AG10803 (cell line): ENCODE data around the genes FTSJ1 and KCND1.

DNA sequence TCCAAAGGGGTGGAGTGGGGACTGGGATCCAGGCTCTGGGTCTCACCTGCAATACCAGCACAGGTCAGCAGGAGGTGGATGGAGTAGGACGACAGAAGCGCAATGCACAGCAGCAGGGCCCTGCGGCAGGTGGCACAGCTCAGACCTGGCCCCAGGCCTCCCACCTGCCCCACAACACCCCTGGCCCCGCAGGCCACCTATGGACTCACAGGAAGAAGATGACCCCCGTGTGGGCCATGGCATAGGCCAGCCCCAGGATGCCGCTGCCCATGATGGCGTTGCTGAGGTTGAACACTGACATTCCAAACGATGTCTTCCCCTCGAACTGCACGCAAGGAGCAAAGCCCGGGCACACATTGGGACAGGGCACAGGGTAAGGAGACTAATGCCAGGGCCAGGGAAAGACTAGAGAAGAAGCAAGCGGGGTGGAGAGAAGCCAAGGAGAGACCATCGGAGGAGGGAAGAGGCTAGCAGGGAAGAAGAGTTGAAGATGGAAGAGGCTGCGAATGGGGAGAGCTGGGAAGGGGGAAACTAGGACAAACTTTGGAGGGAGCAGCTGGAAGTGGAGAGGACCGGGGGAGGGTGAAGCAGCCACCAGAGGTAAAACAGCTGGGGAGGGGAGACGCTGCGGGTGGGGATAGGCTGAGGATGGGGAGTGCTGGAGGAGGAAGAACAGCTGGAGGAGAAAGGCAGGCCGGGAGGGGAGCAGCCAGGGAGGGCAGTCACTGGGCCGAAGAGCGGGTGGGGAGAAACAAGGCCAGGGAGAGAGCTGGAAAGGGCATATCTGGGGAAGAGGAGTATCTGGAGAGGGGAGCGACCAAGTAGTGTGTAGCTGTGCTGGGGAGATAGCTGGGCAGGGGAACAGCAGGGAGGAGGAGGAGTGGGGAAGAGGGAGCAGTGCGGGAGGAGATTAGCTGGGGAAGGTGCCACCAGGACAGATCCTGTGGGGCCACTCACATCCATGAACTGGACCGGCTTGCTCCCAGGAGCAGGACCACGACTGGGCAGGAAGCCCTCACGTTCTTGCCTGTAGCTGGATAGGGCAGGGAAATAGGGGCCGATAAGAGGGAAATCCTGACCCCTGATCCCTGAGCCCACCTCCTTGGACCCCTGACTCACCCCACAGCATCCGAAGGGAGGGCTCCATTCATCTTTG, 2.9 kb downstream of the SLC38A5 start:
- RRBS, result no CpG with 5 or more reads among the region's 27 CpGs

GRCh38 chrX:48475975-48476697, at the start of gene FTSJ1:
Gene FTSJ1 (plus strand): TSS chrX:48476199.
- RRBS, result 2% methylated on average over 13 of the region's 66 CpGs

GRCh38 chrX:48520089-48520605, 1.5 kb upstream of the EBP start:
- RRBS, result no CpG with 5 or more reads among the region's 4 CpGs

DNA sequence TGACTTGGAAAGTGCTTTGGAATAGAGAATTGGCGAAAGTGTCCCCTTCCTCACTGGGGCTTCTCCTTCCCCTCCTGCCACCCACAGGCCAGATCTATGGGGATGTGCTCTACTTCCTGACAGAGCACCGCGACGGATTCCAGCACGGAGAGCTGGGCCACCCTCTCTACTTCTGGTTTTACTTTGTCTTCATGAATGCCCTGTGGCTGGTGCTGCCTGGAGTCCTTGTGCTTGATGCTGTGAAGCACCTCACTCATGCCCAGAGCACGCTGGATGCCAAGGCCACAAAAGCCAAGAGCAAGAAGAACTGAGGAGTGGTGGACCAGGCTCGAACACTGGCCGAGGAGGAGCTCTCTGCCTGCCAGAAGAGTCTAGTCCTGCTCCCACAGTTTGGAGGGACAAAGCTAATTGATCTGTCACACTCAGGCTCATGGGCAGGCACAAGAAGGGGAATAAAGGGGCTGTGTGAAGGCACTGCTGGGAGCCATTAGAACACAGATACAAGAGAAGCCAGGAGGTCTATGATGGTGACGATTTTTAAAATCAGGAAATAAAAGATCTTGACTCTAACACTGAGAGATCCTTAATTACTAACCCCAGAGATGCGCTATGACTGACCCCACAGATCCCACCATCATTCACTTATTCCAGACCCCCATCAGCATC, 6.7 kb downstream of the EBP start:
- RRBS, result no CpG with 5 or more reads among the region's 10 CpGs

- RRBS, result no CpG with 5 or more reads among the region's 8 CpGs
Observed at GRCh38 chrX:48540536-48541114, 1.1 kb downstream of the TBC1D25 start.

DNA sequence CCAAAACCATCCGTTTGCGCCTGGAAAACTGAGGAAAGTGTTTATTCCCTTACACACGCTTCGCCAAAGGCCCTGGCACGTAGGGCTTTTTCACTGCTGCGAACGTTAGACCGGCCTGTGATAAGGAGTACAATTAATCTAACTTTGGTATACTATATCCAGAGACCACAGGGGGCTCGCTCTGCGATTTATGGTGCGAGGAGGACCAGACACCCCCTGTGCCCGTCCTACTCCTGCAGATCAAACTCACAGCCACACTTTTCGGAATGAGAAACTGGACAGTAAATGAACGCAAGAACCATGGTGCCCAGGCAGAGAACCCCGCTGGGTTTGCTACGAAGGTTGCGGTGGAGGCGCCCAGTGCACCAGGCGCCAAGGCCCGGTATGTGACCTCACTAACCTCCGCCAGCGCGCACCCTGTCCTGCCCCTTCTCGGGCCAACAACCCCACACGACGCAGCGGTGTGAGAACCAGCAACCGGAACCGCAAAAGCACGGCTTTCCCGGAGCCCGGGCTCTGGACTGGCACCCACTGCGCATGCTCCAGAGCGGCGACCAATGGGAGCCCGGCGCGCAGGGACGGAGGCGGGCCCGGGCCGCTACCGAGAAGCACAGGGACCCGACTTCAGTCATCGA, 7.6 kb upstream of the WAS start:
- RRBS, result 2% methylated on average over 10 of the region's 45 CpGs

GRCh38 chrX:48741713-48742217, 19.8 kb upstream of the GLOD5 start:
- RRBS, result no CpG with 5 or more reads among the region's 10 CpGs

- RRBS, result no CpG with 5 or more reads among the region's 15 CpGs
Observed at GRCh38 chrX:48800539-48801167, 1.2 kb upstream of the HDAC6 start.

- RRBS, result no CpG with 5 or more reads among the region's 9 CpGs
Observed at GRCh38 chrX:48900980-48901513, 3.3 kb downstream of the PQBP1 start.

DNA sequence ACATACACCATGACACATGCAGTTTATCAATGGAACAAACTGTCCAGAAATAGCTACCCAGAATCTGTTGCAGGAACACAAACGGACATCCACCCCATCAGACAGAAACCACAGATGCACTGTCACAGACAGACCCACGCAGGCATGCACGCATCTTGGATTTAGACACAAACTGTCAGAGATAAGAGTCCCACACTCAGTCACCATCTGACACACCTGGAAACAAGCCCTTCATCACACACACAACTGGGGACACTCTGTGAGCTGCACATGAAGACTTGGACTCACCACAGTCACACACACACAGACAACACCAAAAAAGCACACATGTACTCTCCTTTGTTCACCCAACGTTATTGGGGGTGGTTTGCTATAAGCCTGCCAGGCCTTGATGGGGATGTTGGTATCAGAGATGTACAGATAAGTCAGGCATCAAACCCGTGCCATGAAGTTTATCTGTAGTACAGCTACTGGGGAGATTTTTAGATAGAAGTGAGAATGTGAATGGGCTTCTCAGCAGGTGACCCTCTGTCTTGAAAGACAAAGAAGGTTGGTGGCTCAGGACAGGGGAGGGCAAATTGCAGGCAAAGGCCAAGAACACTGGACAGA, 1.6 kb upstream of the PIM2 start:
- RRBS, result no CpG with 5 or more reads among the region's 5 CpGs

- RRBS, result no CpG with 5 or more reads among the region's 10 CpGs
Observed at GRCh38 chrX:48934457-48935241, 15.8 kb upstream of the PIM2 start.

DNA sequence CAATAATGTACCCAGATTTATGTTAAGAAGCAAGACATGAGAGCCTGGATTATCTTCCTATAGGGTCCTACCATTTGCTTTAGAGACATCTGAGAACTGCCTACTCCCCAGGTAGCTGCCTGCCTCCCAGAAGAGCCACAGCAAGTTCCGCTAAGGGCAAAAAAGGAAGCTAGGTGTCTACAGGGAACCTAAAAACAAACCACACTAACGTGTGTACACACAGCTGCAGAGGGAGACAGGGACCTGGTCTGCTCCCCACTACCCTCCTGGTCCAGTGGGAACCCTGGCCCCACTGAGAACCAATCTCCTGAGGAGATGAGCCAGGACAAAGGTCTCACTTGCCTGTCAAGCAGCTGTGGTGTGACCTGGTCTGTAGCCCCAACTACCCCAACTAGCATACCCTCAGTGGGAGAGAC, 17.6 kb downstream of the OTUD5 start:
- RRBS, result no CpG with 5 or more reads among the region's 2 CpGs

- RRBS, result no CpG with 5 or more reads among the region's 8 CpGs
Observed at GRCh38 chrX:48955832-48956580, 1.4 kb downstream of the OTUD5 start.

DNA sequence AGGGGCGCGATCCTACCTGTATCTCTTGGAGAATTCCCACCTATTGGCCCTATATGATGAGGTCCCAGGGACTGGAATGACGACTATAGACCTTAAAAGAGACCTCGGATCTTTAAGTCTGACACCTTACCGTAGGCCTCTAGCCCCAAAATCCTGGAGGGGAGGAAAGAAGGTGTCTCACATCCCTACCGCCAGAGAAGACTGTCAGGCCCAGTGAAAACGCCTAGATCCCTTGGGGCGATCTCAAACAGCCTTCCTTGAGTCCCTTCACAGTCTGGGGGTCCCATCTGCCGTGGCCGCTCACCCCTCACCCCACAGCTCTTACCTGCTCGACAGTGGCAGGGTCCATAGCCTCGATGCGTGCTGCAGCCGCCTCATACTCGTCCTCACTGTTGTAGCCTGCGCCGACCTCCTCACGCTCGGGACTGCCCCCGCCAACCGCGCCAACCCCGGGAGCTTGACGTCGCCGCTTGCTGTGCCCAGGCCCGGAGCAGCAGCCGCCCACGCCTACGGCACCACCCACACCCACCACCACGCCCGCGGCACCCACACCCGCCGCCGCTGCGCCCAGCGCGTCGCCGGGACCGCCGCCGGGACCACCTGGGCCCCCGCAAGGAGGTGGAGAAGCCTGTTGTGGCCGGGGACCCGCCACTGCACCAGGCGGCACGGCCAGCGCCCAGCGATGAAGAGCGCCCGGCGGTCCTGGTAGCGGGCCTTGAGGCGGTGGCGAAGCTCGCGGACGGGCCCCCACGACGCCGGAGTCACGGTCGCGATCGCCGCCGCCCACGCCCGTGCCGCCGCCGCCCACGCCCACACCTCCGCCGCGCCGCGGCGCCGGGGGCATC, 533 bp downstream of the OTUD5 start:
- RRBS, result 1% methylated on average over 52 of the region's 82 CpGs

GRCh38 chrX:48958828-48959220, 1.4 kb upstream of the OTUD5 start:
- RRBS, result no CpG with 5 or more reads among the region's 16 CpGs

DNA sequence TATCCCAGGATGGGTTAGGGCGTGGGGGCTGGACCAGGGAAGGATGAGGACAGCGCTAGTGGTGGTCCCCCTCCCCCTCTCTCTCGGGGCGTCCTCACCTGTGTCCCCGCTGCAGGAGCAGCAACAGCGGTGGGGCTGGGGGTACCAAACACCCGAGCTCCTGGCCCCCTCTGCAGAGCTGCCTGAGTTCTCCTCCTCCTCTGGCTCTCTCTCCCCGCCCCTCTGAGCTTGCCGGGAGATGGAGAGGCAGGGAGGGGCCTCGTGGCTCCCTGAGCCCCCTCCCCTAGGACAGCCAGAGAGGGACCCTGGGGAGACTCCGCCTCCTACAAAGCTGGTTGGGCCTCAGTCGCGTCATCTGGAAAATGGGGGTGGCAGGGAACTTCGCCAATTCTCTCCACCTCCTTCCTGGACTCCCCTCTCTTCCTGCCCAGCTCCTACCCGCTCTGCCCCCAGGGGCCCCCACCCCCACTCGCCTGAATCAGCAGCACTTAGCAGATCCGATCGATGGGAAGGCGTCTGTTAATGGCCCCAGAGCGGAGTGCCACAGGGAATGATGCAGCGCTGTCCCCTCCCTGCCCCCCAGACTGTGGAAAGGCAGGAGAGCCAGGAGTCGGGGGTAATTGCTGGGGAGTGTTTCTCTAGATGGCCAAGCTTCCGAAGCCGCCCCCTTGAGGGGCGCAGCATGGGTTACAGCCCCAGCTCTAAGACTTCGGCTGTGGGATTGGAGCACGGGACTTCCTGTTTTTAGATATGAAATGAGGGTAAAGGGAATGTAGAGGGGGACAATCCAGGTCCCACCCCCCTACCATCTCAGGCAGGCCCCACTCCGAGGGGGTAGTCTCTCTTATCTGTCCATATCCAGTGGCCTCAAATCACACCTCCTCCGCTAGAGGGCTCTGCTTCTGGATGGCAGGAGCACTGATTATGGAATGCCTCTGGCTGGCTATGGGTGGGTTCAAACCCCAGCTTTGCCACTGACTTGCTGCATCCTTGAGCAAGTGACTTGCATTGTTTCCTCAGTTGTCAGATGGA, at the start of gene KCND1:
KCND1 (minus strand) TSS at position 202 of the 1,032 bp plus-strand sequence.
- RRBS, result no CpG with 5 or more reads among the region's 29 CpGs

DNA sequence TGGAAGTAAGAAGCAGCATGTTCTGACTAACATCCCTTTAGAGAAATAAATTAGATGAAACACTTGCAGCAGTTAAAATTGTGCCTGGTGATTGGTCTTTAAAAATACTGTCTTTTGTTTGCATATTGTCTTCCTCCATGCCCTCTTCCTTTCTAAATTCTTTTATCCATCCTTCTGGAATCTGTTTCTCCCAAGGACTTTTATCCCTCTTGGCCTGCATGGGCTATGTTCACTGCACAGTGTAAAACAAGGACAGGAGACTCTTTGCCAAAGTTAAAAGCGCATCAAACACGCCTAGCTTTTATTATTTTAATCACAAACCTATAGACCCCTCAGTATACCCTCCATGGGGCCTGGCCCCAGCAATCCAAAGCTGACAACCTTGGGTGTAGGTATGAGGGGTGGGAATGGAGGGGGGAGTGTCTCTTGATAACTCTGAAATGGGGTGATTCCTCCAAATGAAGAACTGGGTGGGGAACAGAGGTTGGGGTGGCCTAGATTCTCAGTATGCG, 14.6 kb downstream of the TFE3 start:
- RRBS, result no CpG with 5 or more reads among the region's 3 CpGs

- RRBS, result 92% methylated on average over 6 of the region's 24 CpGs
Observed at GRCh38 chrX:49064389-49064902, 5.6 kb downstream of the CCDC120 start.

GRCh38 chrX:49071219-49072115, 2.3 kb downstream of the PRAF2 start:
- RRBS, result no CpG with 5 or more reads among the region's 18 CpGs

DNA sequence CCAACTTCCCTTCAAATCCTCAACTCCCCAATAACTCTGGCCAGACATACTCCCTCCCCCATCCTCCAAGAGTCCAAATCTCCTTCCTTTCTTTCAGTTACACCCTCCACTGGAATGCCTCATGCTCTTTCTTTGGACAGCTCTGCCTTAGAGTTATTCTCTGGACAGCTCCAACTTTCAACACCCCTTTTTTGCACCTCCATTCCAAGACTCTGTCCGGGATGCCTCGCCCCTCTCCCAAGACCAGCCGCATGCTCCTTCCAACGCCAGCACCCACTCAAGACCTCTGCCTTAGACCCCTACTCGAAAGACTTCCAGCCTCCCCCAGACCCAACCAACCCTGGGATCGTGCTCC, 298 bp downstream of the WDR45 start:
- RRBS, result no CpG with 5 or more reads among the region's 6 CpGs